ENCODE data around the genes LARP4 and DIP2B.

GRCh38 chr12:50275124-50275377 is 8.3 kb downstream of the LIMA1 start:
- PRO-cap, result no peak

DNA sequence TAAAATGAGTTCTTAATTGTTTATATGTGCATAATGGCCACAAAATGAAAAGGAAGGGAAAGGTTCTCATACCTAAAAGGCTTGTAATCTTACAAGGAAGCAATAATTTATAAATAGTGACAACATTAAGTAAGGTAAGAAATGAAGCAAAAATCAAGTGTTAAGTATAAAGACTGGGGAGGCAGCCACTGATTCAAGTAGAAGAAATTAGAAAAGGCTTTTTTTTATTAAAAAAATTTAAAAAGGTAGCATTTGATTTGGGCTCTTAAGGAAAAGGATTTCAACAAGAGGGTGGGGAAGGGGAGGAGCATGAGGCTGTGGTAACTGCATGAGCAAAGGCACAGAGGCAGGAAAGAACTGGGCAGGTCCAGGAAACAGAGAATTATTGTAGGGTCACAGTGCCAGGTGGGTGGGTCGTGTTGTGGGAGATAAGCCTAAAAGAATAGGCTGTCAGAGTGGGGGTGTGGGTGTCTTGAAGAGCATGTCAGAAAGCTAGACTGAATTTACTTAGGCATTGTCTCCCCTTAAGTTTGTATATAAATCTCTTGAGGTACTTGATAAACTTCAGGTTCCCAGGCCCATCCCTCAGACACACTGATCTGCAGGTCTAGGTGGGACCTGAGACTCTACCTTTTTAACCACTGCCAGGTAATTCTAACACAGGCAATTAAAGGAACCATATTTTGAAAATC is 7.8 kb downstream of the LIMA1 start:
- PRO-cap, result no peak

GRCh38 chr12:50282524-50283033 is 741 bp downstream of the LIMA1 start:
- PRO-cap, result no peak

GRCh38 chr12:50390190-50390501 is 6.3 kb downstream of the FAM186A start:
- PRO-cap, result no peak

GRCh38 chr12:50400384-50401518 is at the start of gene LARP4:
TSS of gene LARP4 (plus strand) at chr12:50400885.
- PRO-cap, result bidirectional peak, plus-strand start at chr12:50400895, minus-strand start at chr12:50400797

DNA sequence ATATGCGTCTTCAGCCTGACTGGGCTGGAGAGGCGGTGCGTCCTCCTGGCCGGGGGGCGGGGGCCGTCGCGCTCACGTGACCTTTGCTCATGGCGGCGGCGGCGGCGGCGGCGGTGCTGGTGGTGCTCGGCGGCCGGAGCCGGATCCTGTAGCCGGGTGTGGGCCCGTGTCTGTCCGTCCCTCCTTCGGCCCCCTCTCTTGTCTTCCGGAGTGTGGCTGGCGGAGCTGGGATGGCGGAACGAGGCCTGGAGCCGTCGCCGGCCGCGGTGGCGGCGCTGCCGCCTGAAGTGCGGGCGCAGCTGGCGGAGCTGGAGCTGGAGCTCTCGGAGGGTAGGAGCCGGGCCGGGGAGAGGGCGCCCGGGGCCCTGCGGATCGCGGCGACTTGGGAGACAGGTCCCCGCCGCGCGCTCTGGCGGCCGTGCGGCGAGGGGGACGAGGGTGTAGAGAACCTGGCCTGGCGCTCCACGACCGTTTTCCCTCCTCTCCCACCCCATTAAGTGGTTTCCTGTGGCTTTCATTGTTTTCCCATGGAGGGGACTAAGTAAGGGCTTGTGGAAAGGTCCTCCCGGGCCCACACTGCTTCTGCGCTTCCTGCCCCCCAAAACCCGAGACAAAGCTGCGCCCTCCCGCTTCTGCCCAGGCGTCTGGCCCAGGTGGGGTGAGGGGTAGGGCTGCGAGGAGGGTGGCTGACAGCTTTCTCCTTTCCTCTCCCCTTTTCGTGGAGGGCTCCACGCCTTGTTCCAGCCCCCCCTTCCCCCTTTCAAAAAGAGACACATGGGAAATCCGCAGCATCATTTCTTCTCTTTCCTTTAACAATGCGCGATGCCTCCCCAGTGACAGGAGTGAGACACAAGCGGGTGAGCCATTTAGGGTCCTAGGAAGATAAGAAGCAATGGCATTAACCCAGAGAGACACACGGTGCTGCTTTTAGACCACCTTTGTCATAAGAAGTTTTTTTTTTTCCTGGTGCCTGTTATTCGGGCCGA is at the start of gene DIP2B:
Gene DIP2B (plus strand): TSS at position 75 of the 986 bp plus-strand sequence.
- PRO-cap, result unidirectional peak, plus-strand start at position 92 of the sequence; unidirectional peak, plus-strand start at position 201 of the sequence; bidirectional peak, plus-strand start at position 763 of the sequence, minus-strand start at position 646 of the sequence

- PRO-cap, result no peak
Measured at GRCh38 chr12:50589331-50590332, 84.8 kb downstream of the DIP2B start.

DNA sequence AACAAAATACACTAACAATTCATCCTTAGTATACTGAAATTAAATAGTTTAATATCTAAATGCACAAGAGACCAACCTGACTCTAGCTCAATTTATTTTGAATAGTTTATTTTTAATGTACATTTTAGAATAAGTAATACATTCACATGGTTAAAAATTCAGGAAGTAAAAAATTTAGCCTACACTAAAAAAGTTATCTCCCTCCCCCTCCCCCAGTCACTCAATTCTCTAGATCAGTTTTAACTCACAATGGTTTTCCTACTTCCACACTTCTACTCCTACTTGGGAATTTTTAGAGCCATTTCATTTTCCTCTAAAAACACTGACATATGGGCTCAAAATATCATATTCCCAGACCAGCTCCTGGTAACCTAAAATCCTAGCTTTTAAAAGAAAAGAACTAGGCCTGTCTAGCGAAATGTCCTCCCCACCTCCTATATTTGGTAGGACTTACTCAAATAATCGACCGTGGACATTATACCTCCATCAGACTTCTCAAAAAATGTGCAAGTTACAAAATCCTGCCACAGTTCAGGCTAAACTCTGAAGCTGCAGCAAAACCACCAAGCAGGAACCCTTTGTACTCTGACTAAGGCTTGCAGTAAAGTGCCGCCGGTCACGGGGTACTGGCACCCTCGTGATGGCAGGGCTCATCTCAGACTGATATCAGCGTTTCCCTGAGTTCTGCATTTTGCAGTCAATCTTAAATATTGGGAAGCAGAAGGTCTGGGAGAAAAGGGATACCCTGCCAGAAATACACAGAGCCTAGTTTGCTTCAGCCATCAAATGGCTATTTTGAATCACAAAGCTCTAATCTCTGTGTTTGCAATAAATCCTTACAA is 17.3 kb downstream of the SLC11A2 start:
- PRO-cap, result unidirectional peak, minus-strand start at position 580 of the sequence

GRCh38 chr12:51020398-51020894 is 5.7 kb downstream of the SLC11A2 start:
- PRO-cap, result no peak

GRCh38 chr12:51048482-51049547 is 688 bp downstream of the LETMD1 start:
- PRO-cap, result no peak

DNA sequence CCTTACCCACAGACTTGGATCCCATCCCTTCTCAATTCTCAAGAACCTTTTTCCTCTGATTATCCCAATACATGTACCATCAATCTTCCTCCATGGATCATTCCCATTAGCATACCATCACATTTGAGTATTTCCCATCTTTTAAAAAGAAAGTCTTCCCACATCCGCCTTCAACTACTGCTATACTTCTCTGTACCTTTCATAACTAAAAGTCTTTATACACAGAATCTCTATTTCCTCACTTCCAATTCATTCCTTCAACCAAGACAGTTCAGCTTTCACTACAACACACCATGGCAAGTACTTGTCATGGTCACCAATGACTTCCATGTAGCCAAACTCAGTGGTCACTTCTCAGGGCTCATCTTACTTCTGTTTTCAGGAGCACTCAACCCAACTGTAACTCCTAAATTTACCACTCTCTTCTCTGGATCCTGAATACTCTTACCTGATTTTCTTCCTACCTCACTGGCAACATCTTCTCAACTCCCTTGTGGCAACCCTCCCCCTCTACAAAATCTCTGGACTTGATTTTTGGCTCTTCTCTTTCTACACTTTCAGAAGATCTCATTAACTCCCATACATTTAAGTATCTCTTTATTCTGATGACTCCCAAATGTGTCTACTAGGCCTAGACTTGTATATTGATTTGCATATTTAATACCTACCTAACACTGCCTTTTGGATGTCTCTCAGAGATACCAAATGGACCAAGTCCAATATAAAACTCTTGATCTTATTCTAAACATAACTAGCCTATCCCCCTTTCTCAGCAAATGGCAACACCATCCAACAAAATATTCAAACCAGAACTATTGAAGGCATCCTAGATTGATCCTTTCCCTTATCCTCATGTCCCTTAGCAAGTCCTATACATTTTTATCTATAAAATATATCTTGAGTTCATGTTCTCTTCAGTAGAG is 30.1 kb downstream of the TFCP2 start:
- PRO-cap, result no peak

GRCh38 chr12:51217547-51217734 is 421 bp downstream of the POU6F1 start:
- PRO-cap, result bidirectional peak, plus-strand start at chr12:51217636, minus-strand start at chr12:51217503

- PRO-cap, result no peak
Measured at GRCh38 chr12:51239754-51240126, 1.1 kb downstream of the DAZAP2 start.

GRCh38 chr12:51242065-51242780 is 3.6 kb downstream of the DAZAP2 start:
- PRO-cap, result no peak

- PRO-cap, result no peak
Measured at GRCh38 chr12:51323204-51323916, 614 bp downstream of the BIN2 start.

GRCh38 chr12:51391581-51392087 is 428 bp upstream of the GALNT6 start:
- PRO-cap, result bidirectional peak, plus-strand start at chr12:51391736, minus-strand start at chr12:51391663

DNA sequence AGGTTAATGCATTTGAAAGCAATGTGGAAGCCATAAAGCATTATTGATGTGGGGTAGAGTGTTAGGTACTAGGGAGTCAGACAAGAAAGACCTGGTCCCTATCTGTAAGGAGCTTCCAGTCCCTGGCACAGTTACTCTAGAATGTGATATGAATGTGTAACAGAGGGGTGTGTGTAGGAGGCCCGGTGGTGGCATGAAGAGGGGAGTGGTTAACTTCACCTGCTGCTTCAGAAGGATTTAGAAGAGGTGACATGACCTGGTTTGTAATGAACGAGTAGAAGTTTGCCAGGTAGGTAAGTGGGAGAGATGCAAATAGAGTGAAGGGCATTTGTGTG is 15.1 kb upstream of the GALNT6 start:
- PRO-cap, result no peak

DNA sequence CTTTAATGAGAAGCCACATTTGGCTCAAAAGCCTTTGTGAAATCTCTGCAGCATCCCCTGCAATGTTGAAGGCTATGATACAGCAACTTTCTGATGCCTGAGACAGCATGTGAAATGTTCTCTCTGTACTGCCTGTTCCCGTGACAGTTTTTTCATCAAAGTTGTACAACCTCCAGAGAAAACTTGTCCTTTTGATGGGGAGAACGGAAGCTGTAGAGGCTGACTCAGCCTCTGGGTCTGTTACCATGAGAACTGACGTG is 16.9 kb downstream of the SLC4A8 start:
- PRO-cap, result no peak

- PRO-cap, result no peak
Measured at GRCh38 chr12:51568142-51568960, 22.7 kb upstream of the SCN8A start.

DNA sequence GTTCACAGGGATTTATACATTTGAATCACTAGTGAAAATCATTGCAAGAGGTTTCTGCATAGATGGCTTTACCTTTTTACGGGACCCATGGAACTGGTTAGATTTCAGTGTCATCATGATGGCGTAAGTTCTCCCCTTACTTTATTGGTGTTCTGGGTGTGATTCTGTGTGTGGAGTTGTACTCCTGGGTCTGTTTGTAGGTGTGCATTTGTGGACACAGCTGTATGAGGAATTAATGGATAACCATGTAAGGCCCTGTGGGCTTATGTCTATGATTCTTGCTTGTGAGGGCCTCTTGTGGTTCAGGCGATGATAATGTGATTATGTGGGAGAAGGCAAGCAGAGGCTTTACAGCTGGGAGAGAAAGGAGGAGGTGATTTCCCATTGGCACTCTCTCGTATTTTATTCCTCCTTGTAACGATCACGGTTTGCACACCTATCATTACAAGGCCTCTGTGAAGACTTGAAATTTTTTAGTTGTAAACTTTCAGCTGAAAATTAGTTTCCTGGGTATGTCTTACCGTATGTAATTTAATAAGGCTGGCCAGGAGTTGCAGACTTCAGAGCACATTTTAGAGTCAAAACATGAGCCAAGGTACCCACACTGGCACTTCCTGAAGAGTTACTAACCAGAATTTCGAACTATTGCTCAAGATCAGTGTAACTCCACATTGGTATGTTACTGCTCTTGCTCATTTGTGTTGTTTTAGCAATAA is 96.2 kb downstream of the SCN8A start:
- PRO-cap, result no peak